Vermiform appendix (tissue), 1 donor: Measurements from ENCODE around the gene LMLN.

- PRO-cap, result no peak
Observed at GRCh38 chr3:197501856-197502486, 53.8 kb downstream of the BDH1 start.

GRCh38 chr3:197505828-197506414 lies 49.8 kb downstream of the BDH1 start:
- PRO-cap, result no peak

DNA sequence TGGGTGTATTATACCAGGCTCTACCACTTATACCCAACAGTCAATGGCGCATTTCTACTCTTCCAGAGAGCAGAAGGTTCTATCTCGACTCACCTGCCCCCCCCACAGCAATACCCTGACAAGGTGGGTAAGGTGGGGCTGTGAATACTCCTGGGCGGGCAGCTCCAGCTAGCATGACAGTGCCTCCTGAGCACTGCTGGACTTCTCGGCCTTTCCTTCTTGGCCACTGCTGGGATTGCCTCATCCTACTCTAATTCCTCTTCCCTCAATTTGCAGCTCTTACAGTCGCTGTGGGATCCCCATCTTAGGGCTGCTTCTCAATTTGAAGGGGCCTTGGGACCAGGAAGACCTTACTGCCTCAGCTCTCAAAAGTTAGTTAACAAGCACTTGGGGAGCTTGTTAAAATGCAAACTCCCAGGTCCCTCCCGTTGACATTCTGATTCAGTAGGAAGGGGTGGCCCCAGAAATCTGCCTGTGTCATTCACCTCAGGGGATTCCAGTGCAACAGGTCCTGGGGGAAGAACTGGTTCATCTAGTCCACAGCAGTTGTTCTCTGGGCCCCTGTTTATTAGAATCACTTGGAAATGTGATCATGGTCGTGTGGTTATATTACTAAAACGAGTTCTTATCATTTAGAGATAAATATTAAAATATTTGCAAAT lies 14.8 kb downstream of the BDH1 start:
- PRO-cap, result no peak

DNA sequence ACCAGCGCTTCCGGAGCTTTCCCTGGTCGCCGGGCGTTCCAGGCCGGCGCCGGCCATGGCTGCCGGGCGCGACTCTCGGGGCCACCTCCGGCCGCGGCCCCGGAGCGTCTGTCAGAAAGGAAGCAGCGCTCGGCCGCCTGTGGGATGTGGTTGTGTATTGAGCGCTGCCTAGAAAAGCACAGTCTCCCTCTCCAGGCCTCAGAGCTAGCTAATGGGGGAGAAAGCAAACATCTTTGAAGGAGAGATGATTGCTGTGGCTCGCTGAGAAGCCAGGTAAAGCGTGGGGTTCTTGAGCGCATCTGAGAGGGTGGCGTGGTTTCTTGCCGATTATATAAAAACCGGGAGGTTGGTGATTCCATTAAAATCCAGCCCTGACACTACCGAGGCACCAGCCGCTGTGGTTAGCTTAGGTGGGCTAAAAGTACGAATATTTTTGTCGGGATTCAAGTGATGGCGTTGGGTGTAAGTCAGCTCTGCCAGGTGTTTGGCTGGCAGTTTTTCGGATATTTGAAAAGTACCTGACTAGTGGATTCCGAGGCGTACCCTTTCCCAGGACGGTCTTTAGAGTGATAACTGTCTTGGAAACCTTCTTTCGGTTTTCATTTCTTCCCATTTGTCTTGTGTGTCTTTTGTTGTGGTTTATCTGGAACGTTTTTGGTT lies 997 bp downstream of the FYTTD1 start:
- PRO-cap, result bidirectional peak, plus-strand start at position 201 of the sequence, minus-strand start at position 110 of the sequence; unidirectional peak, minus-strand start at position 301 of the sequence; bidirectional peak, plus-strand start at position 361 of the sequence, minus-strand start at position 301 of the sequence

DNA sequence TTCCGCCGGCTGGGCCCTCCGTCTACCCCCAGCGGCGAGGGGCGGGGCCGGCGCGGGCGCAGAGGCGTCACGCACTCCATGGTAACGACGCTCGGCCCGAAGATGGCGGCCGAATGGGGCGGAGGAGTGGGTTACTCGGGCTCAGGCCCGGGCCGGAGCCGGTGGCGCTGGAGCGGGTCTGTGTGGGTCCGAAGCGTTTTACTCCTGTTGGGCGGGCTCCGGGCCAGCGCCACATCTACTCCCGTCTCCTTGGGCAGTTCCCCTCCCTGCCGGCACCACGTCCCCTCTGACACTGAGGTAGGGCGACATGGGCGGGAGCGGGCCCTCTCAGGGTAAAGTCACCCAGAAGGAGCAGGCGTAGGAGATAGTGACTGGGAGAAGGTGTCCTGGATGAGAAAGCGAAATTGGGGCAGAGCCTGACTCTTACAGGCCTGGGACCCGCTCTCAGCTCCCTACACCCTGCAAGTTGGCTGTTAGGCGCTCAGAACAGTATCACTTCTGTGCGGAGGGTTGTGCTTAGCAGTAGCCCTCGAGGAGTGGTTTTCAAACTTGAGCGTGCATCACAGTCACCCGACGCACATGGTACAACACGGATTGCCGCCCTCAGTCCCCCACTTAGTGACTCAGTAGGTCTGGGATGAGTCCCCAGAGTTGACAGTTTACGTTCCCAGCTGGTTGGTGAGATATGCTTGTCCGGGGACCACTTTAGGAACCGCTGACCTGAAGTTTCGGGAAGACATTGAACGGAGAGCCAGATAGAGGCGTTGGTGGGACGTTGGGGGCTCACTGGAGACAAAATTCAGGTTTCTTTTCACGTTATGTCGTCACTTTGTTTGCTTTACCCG lies at the start of gene LMLN:
Gene LMLN, plus strand, starts transcription at position 74 of the 845 bp plus-strand sequence.
- PRO-cap, result bidirectional peak, plus-strand start at position 90 of the sequence, minus-strand start outside the sequence; bidirectional peak, plus-strand start at position 495 of the sequence, minus-strand start at position 491 of the sequence; bidirectional peak, plus-strand start at position 648 of the sequence, minus-strand start at position 538 of the sequence

DNA sequence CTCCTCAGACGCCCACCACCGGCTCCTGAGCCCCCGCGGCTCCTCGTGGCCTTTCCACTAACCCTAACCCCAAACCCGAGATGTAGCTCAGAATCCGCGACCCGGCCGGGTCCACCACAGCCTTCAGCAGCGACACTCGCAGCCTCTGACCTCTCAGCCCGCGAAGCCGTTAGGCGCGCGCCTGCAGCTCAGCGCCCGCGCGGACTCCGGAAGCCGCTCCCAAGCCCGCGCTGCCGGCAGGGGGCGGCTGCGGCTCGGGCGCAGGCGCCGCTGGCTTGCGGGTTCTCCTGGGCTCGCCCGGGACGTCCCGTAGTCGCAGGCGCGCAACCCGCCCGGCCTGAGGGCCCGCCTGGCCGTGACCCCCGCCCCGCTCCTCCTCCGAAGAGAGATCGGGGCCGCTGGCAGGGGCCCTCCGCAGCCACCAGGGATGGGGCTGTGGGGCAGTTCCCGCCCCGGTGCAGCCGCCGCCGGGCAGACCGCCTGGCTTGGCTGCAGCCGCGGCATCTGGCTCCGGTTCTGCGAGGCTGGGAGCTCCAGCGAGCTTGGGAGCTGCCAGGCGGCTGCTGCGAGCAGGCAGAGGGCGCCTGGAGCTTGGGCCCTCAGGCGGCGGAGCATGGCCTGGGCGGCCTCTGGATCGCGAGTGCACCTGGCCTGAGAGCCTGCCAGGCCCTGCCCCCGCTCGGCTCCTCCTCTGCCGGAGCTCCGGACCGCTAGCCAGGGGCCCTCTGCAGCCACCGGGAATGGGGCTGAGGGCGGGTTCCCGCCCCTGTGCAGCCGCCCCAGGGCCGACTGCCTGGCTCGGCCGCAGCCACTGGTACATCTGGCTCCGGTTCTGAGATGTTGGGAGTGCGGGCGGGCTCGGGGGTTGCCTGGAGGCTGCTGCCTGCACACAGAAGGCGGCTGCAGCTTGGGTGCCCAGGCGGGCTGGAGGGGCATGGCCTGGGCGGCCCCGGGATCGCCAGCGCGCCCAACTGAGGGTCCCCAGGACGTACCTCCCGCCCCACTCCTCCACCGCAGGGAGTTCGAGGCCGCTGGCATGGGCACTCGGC lies 120.8 kb downstream of the LMLN start:
- PRO-cap, result unidirectional peak, minus-strand start at position 208 of the sequence

- PRO-cap, result no peak
Observed at GRCh38 chr3:198158109-198158502, 198.1 kb downstream of the LMLN start.